Measurements from ENCODE around the gene CAPZB.

GRCh38 chr1:19435965-19436496 lies 49.3 kb downstream of the CAPZB start:
- RRBS: no CpG with 5 or more reads among the region's 11 CpGs

GRCh38 chr1:19438440-19439181 lies 46.7 kb downstream of the CAPZB start:
- RRBS: no CpG with 5 or more reads among the region's 19 CpGs

DNA sequence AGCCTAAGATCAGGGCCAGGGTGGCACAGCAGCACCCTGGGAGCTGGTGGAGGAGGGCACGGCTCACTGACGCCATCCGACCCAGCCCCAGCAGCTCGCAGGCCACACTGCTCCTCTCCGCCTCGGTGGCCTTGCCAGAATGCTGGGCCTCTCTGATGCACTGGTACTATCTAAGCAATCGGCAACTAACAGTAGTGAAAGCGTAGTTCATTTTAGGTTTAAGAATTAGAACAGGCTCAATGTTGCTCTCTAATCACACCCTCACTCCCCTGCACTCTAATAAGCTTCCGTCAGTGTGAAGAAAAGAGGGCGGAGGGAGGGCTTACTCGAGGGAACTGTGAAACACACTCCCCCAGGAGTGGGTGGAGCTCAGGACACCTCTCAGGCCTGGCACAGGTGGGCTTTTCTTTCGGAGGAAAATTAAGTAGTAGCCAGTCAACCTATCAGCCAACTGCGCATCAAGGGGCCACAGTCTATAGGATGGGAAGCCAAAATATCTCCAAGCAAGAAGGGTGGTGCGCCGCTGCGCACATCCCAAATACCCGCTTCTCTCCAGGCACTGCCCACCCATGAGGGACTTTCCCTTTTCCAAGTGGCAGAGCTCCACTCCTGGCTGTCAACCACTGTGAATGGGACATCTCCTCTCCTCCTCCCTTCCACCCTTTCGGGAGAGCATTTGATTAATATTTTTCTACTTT lies 37.5 kb downstream of the CAPZB start:
- RRBS: no CpG with 5 or more reads among the region's 18 CpGs

- RRBS: 4% methylated on average over 34 of the region's 121 CpGs
Observed at GRCh38 chr1:19485163-19486203, at the start of gene CAPZB. Gene CAPZB (minus strand): TSS chr1:19485539.

DNA sequence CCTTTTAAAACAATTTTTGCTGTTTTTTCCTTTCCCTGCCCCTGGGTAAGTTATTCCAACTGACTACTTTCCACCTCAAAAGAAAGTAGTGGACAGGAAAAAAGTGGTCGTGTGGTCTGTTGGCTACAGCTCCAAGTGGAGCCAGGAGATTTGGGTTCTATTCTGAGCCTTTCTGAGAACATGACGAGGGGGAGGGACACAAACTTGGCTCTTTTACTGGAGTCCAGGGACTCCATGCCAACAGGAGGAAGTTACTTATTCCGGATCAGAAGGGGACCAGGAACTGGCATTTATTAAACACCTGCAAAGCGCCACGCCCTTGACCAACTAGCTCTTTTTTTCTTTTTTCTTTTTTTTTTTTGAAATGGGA lies 32.4 kb upstream of the MICOS10 start:
- RRBS: no CpG with 5 or more reads among the region's 5 CpGs

DNA sequence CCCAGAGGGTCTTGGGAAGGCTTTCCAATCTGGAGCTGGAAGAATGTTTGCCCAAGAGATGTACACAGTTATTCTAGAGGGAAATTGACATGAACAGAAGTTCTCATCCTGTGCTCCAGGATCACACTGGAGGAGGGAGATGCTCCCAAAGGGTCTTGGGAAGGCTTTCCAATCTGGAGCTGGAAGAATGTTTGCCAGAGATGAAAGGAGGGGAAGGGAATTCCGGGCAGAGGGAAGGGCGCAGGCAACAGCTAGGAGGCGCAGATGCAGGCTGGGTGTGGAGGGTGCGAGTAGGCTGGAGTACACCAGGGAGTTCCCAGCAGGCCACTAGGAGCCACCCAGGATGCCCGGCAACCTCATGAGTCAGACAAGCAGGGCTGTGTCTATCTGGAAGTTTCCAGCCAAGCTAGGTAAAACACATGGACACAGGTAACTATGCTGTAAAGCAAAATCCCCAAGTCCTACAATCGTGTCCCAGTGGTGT lies 1.1 kb upstream of the NBL1 start:
- RRBS: no CpG with 5 or more reads among the region's 6 CpGs

- RRBS: no CpG with 5 or more reads among the region's 11 CpGs
Observed at GRCh38 chr1:19804595-19805328, 5.0 kb upstream of the TMCO4 start.

GRCh38 chr1:19845113-19845599 lies 30.1 kb upstream of the RNF186 start:
- RRBS: no CpG with 5 or more reads among the region's 9 CpGs

- RRBS: no CpG with 5 or more reads among the region's 7 CpGs
Observed at GRCh38 chr1:19846199-19847058, 31.3 kb upstream of the RNF186 start.

GRCh38 chr1:19861017-19861278 lies 21.2 kb upstream of the OTUD3 start:
- RRBS: no CpG with 5 or more reads among the region's 2 CpGs

DNA sequence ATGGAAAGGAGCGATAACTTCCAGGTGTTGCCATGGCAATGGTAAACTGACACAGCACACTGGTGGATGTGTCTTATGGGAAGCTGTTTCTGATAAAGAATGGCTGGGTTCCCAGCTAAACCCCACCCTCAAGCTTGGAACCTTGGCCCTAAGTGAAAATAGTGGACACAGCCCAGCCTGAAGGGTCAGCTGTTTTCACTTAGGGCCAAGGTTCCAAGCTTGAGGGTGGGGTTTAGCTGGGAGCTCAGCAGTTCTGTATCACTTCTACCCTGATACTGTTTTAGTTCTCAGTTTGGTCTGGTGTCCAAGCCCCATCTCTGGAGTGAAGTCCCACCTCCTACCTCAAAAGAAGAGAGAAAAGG lies 29.2 kb upstream of the PLA2G2A start:
- RRBS: no CpG with 5 or more reads among the region's 1 CpG

DNA sequence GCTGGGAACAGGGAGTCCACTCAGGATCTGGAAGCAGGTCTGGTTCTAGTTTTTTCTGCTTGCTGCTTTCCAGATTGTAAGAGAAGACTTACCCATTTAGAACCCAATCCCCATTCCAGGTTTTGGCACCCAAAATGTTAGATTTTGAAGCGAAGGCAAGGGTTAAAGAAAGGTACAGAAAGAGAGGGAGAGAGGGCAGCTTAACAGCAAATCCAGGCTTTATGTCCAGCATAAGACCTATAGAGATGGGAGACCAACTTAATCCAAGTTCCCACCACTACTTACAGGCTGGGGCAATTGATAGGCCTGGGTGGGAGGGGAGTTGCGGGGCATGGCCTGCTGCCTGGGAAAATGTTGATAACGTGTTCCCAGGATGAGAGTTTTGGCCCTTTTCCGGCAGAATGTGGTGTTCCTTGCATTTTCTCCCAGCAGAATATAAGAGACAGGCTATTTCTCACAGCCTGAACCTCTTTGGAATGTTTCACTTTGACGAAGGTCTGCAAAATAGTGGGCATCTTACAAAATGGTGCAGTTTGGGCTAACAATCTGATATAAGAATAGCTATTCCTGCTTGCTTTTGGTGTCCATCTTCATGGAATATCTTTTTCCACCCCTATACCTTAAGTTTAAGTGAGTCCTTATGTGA lies 34.9 kb upstream of the PLA2G5 start:
- RRBS: no CpG with 5 or more reads among the region's 5 CpGs

- RRBS: no CpG with 5 or more reads among the region's 9 CpGs
Observed at GRCh38 chr1:20083048-20083784, 13.2 kb downstream of the PLA2G5 start.

- RRBS: no CpG with 5 or more reads among the region's 6 CpGs
Observed at GRCh38 chr1:20211508-20212062, 25.3 kb upstream of the PLA2G2C start.

- RRBS: no CpG with 5 or more reads among the region's 11 CpGs
Observed at GRCh38 chr1:20367206-20367598, 76.5 kb downstream of the VWA5B1 start.

- RRBS: no CpG with 5 or more reads among the region's 7 CpGs
Observed at GRCh38 chr1:20477773-20478318, 8.2 kb downstream of the CAMK2N1 start.

GRCh38 chr1:20483405-20484006 lies 2.5 kb downstream of the CAMK2N1 start:
- RRBS: no CpG with 5 or more reads among the region's 20 CpGs

DNA sequence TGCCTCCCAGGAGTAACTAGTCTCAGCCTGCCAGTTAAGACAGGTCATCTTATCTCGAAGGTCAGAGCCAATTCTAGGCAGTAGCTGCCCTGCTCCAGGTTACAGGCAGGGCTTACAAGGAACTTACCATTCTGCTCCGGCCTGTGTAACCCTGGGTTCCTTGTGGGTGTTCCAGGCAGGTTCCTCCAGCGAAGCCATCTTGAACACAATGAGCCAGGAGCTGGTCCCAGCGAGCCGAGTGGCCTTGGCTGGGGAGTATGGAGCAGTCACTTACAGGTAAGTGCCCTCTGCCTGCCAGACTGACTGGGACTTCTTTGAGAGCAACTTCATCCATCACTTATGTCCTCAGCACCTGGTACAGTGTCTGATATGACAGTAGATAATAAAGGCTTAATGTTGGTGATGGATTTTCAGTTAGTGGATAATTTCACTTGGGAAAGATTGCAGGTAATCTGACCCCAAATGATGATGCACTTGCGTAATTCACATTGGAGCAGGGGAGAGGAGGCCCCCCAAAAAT lies 6.5 kb downstream of the PINK1 start:
- RRBS: no CpG with 5 or more reads among the region's 6 CpGs

DNA sequence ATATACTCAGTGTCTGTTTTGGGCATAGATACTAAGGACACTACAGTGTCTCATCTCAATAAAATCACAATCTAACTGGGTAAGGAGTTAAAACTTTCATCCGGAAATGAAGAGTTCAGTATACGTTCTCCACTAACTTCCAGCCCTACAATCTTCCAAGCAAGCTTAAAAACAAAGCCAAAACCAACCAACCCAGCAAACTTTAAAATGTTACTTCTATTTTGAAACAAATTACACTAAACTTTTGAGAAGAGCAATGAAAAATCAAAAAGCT lies 1.6 kb downstream of the HP1BP3 start:
- RRBS: no CpG with 5 or more reads among the region's 2 CpGs

GRCh38 chr1:21022029-21022702 lies 154.5 kb downstream of the EIF4G3 start:
- RRBS: no CpG with 5 or more reads among the region's 5 CpGs

All from UCH-1 (cell line).